HL-60 (cell line): ENCODE measurements around a stretch of chr5.

DNA sequence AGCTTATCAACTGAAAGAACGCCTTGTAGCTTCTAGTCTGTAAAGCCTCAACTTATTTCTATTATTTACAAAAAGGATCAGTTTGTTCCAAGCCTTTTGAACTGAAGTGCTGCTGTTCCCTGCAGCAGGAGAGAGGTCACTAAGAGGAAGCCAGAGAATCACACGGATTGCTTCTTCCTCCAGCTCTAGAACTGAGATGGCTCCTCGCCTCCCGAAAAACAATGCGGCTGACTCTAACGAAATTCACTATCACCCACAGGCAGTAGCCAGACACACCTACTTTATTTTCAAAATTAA, 139.5 kb upstream of the BASP1 start:
- RRBS = no CpG with 5 or more reads among the region's 6 CpGs

- RRBS = 20% methylated on average over 2 of the region's 16 CpGs
Observed at GRCh38 chr5:17216462-17216699, 1.1 kb upstream of the BASP1 start.

DNA sequence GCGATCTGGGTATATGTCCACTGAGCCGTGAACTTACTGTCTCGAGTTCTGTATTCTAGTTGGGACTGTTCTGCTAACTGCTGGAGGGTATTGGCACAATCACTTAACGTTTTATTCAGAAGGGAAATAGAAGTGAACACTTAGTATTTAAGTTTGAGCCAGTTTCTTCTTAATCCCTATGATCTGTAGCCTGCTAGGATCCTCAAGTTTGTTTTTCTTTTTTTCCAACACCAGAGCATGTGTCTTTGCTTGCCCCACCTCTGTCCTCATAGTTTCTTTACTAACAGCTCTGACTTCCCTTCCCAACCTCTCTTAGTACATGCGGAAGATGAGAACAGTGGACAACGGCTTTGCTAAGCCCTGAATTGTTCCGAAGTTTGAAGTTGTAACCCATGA, 55.6 kb downstream of the H3Y2 start:
- RRBS = no CpG with 5 or more reads among the region's 7 CpGs

- RRBS = no CpG with 5 or more reads among the region's 18 CpGs
Observed at GRCh38 chr5:18745454-18746638, 1090.2 kb upstream of the H3Y1 start.

- RRBS = no CpG with 5 or more reads among the region's 19 CpGs
Observed at GRCh38 chr5:19288123-19288740, 699.8 kb downstream of the CDH18 start.

- RRBS = no CpG with 5 or more reads among the region's 15 CpGs
Observed at GRCh38 chr5:22852692-22853144, 426 bp downstream of the CDH12 start.

GRCh38 chr5:25083373-25083760, 438.6 kb upstream of the CDH10 start:
- RRBS = no CpG with 5 or more reads among the region's 21 CpGs

DNA sequence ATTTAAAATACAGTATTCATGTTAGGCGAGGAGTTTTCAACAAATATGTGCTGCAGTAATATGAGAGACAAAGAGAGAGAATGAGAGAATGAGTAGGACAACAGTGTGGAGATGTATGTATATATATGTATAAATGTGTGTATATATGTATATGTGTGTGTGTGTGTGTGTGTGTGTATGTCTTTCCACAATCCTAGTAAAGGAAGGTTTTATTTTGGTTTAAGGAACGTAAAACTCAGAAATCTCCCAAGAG, 440.9 kb upstream of the CDH10 start:
- RRBS = no CpG with 5 or more reads among the region's 2 CpGs

- RRBS = no CpG with 5 or more reads among the region's 4 CpGs
Observed at GRCh38 chr5:29148530-29149084, 2044.9 kb upstream of the CDH6 start.

GRCh38 chr5:29191304-29192189, 2001.9 kb upstream of the CDH6 start:
- RRBS = no CpG with 5 or more reads among the region's 33 CpGs

- RRBS = no CpG with 5 or more reads among the region's 1 CpG
Observed at GRCh38 chr5:31192385-31192698, 1.1 kb upstream of the CDH6 start.

GRCh38 chr5:31408765-31409618, 122.9 kb downstream of the DROSHA start:
- RRBS = no CpG with 5 or more reads among the region's 3 CpGs

- RRBS = no CpG with 5 or more reads among the region's 2 CpGs
Observed at GRCh38 chr5:31625966-31626361, 13.0 kb upstream of the PDZD2 start.

- RRBS = no CpG with 5 or more reads among the region's 12 CpGs
Observed at GRCh38 chr5:32109086-32110048, 64.8 kb downstream of the GOLPH3 start.

DNA sequence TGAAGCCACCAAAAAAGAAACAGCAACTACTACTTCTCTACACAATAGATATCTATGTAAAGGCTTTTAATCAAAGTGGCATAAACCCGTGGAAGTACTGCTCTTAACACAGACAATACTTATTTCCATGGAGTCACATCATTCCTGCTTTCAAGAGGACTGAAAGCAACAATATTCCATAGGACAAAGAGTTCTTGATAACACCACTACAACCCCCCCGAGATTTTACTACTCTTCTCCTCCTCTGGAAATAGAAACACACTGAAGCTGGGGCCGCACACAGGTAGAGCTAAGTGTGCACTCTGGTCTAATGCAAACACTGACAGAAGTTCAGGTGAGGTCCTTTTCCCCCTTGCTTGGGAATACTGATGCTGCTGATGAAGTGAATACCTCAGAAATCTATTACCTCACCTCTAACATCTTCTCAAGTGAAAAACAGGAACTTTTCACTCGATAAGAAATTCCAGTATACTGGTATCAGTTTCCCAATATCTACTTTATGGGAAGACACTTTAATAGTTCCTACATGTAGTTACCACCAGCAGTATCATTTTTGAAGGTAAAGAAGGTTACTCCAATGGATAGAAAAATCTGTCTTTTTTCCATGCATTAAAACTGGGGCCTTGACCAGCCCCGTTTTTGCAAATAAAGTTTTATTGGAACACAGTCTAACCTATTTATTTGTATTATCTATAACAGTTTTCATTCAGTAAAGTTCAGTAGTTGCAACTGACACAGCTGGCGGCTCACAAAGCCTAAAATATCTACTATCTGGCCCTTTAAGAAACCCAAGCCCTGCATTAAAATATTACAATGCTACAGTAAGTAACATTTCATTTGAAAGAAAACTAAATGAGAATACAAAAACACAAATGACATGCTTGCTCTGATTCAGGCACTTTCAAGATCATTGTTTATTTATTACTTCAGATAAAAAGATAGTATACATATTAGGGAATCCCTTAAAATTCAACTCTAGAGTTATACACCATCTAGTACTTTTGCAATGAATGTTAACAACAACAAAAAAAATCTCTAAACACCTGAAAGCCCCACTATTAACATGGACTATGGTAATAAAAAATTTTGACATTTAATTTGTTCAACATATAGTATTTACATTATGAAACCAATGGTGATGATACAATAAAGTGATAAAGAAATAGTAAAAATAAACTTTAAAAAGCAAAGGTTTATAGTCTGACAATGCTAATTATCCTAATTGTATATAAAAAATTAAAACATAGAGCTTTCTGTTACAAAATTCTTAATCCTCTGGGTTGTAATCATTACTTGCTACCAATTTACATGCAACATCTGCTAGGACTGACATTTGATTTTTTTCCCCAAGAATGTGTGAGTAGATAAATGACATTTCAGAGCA, 49.8 kb downstream of the GOLPH3 start:
- RRBS = no CpG with 5 or more reads among the region's 6 CpGs

DNA sequence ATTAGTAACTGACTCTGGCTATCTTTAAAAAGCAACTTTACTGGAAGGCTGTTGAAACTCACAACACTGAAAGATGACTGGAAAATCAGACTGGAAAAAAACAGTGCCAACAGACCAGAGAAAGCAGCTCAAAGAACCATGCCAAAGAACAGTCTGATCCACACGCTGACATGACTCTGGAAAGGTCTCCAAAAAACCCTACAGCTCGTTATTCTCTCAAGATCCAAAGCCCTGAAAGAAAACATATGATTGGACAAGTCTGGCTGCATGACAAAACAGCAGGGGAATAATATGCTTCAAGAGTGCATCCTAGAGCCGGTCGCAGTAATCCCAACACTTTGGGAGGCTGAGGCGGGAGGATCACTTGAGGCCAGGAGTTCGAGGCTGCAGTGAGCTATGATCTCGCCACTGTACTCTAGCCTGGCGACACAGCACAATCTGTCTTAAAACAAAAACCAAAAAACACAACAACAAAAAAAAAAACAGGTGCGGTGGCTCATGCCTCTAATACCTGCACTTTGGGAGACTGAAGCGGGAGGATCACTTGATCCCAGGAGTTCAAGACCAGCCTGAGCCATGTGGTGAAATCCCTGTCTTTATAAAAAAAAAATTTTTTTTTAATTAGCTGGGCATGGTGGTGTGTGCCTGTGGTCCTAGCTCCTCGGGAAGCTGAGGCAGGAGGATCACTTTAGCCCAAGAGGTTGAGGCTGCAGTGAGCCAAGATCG, 5.4 kb downstream of the GOLPH3 start:
- RRBS = no CpG with 5 or more reads among the region's 12 CpGs

DNA sequence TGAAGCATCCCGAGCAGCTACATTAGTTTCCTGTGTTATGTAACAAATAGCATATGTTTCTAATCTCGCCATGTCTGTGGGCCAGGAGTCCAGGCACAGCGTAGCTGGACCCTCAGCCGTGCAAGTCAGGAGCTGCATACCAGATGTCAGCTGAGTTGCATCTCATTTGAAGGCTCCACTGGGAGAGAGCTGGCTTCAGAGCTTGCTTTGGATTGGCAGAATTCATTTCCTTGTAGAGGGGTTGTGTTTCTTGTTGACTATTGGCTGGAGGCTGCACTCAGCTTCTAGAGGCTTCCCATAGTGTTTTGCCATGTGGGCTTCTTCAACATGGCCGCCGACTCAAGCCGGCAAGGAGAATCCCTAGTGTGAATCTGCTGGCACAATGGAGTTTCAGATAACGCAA, 16.1 kb upstream of the GOLPH3 start:
- RRBS = no CpG with 5 or more reads among the region's 8 CpGs

- RRBS = no CpG with 5 or more reads among the region's 7 CpGs
Observed at GRCh38 chr5:32240728-32241356, 66.7 kb upstream of the GOLPH3 start.

DNA sequence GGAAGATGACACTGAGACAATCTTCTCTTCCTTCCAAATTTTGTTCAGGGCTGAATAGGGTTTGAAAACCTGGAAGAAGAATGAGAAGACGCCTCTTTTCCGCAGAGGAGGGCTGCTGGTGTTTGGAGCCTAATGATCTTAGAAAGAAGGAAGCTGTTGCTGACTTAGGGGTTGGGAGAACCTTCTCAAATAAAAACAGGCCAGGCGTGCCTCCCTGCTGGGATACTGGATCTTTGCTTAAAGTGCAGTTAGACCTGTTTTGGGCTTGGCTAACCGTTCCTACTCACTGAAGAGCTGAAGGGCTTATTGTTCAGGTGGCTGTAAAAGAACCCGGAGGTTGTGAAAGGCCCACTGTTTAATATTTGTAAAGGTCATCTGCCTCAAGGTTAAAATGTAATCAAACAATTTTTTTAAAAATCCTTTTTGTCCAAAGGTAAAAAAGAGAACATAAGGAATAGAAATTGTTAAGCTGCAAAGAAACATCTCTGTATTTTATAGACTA, 18.4 kb upstream of the MTMR12 start:
- RRBS = no CpG with 5 or more reads among the region's 5 CpGs

DNA sequence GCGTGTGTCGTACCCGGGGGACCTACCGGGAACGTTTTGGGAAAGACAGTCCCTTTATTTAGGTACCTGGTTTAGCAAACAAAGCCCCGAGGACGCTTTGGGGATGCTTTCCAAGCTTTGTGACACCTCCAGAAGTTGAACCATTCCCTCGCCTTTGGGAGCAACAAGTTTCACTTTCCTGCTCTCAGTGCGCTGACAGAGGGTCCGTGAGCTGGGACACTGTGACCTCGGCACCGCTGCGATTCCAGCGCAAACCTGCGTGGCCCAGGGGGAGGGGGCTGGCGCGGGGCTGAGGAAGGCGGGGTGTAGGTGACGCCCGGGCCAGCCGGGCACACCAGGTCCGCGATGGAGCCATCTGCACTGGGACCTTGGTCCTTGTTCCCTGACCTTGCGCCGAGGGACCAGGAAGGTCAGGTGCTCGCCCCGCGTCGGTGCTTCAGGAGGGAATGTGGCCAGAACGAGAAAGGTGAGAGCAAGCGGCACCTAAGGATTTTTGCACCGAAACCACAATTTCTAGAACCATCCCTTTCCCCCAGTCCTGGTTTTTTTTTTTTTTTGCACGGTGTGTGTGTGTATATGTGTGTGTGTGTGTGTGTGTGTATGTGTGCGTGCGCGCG, 695 bp upstream of the NPR3 start:
- RRBS = no CpG with 5 or more reads among the region's 37 CpGs